ENCODE measurements around the gene NKTR.

DNA sequence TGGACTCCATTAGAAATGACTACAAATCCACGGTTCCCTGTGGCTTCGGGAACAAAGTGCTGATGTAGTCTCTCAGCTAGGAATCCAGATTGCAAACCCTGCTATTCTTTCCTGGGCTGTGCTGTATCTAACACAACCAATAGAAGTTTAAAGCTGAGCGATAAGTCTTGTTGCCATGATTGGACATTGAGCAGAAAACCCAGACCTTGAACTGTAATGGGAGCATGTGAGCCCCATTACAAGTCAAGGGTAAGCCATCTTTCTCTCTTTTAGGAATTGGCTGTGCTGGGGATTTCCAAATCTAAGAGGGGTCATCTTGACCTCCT is 306.6 kb upstream of the CTNNB1 start:
- PRO-cap = no peak

GRCh38 chr3:41101985-41102555 is 97.2 kb upstream of the CTNNB1 start:
- PRO-cap = no peak

- PRO-cap = no peak
Measured at GRCh38 chr3:41217105-41217396, 17.7 kb downstream of the CTNNB1 start.

- PRO-cap = no peak
Measured at GRCh38 chr3:41238947-41239958, 39.9 kb downstream of the CTNNB1 start.

DNA sequence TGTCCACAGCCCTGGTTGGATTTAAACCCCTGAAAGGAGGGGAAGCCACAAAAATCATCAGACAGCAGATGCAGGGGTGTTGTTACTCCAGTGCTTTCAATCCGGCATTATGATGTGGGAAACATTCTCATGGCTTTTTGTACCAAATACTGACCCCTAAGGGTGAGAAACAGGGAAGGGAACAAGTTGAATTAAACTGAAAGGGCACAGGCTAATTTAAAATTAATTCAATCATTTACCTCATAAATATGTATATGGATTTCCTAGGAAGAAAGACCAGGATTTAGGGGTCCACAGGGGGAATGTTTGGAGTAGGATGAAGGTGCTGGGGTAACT is 375.6 kb downstream of the CTNNB1 start:
- PRO-cap = no peak

GRCh38 chr3:41683631-41684262 is 278.2 kb downstream of the ULK4 start:
- PRO-cap = no peak

DNA sequence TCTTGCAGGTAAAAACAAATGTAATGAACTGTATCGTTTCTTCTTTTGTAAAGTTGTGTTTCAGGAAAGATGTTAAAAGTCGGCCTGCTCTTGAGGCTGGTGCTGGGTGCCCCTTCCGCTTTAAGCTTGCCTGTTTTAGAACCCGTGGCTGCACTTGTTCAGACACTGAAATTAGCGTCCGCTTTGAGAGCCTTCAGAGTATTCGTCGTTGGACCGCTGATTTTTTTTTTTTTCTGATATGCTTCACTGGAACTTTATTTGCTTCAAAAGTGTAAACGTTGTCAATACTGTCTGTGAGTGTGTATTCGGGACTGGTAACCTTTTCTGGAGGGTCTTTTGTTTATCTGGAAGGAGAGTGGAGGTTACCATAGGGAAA is 52.7 kb upstream of the ULK4 start:
- PRO-cap = unidirectional peak, minus-strand start at position 128 of the sequence

DNA sequence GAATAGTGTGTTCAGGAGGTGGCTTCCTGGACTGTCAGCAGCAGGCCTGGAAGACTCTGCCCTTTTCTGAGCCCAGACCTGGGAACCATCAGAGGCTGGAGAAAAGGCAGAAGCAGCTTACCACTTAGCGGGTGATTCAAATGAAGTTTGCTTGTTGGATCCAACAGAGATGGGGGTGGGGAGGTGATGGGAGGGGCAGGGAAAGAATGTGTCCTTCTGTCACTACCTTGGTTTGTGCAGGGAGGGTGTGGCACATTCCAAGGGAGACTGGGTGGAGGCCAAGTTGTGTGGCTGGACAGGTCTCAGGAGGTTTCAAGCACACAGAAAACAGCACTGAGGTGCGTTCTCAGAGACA is 58.8 kb downstream of the TRAK1 start:
- PRO-cap = no peak

GRCh38 chr3:42179120-42179951 is 86.6 kb downstream of the CCK start:
- PRO-cap = no peak

GRCh38 chr3:42187762-42188212 is 78.2 kb downstream of the CCK start:
- PRO-cap = no peak

DNA sequence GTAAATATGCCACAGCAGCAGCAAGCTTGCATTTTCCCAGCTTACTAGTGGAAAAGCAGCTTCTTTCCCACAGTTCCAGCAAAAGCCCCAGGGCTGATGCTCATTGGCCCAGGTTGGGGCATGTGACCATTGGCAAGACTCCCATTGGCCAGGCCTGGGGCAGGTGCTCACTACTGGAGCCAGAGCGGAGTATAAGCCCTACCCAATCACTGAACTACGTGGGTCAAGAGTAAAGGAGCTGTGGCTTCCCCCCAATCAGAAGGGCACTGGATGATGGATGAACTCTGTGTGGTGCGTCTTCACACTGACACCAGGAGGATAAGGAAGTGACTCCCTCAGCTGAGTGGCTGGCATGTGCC is 13.2 kb upstream of the VIPR1 start:
- PRO-cap = no peak

DNA sequence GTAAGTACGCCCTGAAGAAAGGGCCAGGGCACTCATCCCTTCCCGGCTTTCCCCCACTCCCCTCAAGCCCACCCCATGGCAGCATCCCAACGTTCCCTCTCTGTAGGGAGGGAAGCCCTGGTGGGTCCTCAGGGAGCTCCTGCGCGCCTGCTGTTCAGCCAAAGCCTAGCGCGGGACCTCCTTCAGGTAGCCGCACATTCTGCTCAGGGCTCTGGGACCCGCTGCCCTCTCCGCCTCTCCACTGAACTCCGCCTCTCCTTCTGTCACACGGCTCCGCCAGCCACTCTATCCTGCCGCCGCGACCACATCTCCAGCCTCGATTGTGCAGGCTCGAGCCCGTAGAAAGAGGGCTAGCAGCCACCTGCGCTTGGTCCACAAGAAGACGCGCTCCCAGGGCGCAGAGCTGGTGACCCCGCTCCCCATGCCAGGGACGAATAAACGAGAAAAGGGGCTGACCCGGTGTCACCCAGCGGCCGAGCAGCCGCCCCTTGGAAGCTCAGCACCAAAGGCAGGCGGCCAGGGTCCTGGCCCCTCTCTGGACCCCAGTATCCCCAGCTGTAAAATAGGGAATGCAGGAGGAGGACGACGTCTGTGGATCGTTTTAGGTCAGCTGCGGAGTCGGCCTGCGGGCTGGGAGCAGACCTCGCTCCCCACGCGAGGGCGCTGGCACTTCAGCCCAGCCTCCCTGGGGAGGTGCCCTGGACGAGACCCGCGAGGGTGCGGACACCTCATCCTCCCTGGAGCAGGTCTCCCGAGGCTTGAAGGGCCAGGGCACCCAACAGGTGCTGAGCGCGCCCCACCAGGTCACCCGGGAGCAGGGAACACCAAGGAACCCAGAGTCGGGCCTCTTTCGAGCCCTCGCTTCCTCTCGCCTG is 1.0 kb upstream of the VIPR1 start:
- PRO-cap = no peak

GRCh38 chr3:42519939-42520840 is 17.7 kb downstream of the VIPR1 start:
- PRO-cap = no peak

GRCh38 chr3:42530652-42531103 is 28.2 kb downstream of the VIPR1 start:
- PRO-cap = no peak

- PRO-cap = no peak
Measured at GRCh38 chr3:42591680-42592157, 1.1 kb downstream of the SS18L2 start.

DNA sequence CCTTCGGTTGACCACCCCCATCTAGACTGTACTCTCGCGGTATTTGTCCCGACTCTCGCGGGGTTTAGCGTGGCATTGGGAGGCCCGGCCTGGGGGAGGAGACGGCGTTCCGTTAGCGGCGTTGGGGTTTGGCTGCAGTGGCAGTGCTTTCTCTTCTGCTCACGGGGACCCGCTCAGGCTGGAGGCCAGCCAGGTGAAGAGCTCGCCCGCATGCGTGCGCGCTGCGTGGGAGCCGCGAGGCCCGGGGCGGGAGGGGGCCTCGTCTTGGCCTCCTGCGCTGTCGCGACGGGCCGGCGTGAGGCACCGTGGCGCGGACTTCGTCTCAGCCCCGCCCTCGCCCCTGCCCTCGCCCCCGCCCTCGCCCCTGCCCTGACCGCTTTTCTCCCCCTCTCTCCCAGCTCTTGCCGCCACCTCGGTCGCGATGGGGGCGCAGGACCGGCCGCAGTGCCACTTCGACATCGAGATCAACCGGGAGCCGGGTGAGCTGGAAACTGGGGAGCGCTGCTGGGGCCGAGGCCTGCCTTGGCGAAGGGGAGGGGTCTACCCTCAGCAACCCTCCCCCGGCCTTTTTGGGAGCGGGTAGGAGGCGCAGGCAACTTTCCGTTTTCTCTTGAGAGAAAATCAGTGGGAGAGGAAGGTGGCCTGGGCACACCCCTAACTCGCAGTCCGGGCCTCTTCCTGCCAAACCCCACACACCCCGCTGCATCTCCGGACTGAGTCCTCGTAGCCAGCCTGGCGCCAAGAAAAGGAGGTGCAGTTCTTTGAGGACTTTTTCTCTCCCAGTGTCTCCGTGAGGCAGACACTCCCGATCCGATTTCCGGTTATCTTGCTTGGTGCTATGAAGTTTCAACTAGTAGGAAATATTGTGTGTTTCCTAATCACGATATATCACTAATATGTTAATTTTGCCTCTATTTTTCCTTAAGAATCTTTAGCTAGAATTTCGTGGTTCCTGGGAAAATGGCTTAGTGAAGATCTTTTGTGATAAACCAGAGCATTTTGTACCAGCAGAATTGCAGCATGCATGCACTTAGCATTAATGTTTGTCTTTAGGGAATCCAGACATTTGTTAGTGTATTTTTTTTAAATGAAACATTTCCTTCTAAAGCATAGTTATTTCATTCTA is at the start of gene NKTR:
NKTR (plus strand) TSS at position 101 of the 1,126 bp plus-strand sequence.
- PRO-cap = bidirectional peak, plus-strand start at position 81 of the sequence, minus-strand start outside the sequence; bidirectional peak, plus-strand start at position 410 of the sequence, minus-strand start at position 319 of the sequence; bidirectional peak, plus-strand start at position 664 of the sequence, minus-strand start at position 466 of the sequence

GRCh38 chr3:42632418-42632942 is 21.0 kb upstream of the ZBTB47 start:
- PRO-cap = no peak

DNA sequence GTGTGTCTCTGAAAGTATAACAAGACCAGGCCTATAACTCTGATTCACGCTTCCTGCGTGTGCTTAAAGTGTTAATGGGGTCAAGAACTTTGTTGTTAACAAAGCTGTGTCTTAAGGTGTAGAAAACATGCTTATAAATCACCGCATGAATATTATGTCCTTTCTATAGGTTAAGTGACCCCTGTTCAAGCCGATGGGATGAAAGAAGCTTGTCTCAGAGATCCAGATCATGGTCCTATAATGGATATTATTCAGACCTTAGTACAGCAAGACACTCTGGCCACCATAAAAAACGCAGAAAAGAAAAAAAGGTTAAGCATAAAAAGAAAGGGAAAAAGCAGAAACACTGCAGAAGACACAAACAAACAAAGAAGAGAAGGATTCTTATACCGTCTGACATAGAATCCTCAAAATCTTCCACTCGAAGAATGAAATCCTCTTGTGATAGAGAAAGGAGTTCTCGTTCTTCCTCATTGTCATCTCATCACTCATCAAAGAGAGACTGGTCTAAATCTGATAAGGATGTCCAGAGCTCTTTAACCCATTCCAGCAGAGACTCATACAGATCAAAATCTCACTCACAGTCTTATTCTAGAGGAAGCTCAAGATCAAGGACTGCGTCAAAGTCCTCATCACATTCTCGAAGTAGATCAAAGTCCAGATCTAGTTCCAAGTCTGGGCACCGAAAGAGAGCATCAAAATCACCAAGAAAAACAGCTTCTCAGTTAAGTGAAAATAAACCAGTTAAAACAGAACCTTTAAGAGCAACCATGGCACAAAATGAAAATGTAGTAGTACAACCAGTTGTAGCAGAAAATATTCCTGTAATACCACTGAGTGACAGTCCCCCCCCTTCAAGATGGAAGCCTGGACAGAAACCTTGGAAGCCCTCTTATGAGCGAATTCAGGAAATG is 16.5 kb upstream of the ZBTB47 start:
- PRO-cap = no peak

- PRO-cap = no peak
Measured at GRCh38 chr3:42639163-42639983, 14.1 kb upstream of the ZBTB47 start.

DNA sequence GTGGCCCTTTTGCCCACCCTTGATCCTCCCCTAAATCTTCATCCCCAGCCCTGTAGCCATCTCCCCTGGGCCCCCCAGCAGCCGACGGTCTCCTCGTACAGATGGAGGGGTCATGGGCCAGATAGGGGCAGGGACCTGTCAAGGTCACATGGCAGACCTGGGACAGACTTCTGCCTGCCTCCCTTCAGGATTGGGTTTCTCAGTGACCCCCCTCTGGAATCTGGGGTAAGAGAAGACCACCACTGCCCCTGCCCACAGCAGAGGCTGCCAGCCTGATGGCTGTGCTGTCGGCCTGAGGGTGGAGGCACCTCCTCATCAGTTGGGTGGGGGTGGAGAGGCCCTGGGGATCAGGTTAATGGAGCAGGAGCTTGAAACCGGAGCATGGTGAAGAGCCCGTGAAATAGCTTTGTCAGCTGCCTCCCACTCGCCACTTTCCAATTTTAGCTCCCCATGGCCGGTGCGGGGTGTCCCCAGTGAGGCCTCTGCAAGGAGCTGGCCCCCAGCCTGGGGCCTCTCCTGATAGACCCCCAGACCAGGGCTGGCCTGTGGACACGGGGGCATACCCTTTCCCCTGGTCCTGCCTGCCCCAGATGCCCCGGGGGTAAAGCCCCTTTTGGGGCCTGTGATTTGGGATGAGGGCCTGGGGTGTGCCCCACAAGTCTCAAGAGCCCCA is 585 bp downstream of the HHATL start:
- PRO-cap = no peak